ENCODE measurements around a stretch of chr7.

DNA sequence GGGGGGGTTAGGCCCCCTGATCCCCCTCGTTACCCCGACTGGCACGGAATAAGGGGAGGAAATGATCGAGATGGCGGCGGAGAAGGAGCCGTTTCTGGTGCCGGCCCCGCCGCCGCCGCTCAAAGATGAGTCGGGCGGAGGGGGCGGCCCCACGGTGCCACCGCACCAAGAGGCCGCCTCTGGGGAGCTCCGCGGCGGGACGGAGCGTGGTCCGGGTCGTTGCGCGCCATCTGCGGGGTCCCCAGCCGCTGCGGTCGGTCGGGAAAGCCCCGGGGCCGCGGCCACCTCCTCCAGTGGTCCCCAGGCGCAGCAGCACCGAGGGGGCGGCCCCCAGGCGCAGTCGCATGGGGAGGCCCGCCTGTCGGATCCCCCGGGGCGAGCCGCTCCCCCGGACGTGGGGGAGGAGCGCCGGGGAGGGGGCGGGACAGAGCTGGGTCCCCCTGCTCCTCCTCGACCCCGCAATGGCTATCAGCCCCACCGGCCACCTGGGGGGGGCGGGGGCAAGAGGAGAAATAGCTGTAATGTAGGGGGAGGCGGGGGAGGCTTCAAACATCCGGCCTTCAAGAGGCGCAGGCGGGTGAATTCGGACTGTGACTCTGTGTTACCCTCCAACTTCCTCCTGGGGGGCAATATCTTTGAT, 447 bp downstream of the MEPCE start:
- PRO-cap, 3 experiments = peak in 3 of 3 experiments; most common plus-strand start position 186 of the sequence (in 1); most common minus-strand start position 396 of the sequence (in 3)

DNA sequence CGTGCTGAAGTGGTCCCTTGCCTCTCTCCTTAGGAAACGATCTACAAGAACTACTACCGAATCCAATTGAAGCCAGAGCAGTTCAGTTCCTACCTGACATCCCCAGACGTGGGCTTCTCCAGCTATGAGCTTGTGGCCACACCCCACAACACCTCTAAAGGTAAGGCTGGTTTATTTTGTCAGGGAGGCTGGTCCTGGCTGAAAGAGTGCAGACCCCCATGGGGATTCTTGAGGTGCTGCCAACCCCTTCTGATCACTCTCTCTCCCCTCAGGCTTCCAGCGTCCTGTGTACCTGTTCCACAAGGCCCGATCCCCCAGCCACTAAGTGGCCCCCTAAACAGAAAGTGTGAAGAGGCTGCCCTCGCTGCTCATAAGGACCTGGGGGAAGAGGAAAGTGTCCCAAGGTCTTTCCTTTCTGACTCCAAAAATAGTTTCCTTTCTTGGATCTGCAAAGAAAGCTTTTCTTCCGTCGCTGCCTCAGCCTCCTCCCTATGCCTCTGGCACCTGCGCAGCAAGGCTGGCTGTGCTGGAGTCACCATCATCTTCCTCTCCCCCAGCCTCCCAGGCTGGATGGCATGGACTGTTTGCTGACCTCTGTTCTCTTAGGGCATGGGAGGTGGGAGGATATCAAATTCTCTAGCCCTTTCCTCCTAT, 2.9 kb downstream of the PPP1R35 start:
- PRO-cap, 3 experiments = no peak in any of the 3 experiments

DNA sequence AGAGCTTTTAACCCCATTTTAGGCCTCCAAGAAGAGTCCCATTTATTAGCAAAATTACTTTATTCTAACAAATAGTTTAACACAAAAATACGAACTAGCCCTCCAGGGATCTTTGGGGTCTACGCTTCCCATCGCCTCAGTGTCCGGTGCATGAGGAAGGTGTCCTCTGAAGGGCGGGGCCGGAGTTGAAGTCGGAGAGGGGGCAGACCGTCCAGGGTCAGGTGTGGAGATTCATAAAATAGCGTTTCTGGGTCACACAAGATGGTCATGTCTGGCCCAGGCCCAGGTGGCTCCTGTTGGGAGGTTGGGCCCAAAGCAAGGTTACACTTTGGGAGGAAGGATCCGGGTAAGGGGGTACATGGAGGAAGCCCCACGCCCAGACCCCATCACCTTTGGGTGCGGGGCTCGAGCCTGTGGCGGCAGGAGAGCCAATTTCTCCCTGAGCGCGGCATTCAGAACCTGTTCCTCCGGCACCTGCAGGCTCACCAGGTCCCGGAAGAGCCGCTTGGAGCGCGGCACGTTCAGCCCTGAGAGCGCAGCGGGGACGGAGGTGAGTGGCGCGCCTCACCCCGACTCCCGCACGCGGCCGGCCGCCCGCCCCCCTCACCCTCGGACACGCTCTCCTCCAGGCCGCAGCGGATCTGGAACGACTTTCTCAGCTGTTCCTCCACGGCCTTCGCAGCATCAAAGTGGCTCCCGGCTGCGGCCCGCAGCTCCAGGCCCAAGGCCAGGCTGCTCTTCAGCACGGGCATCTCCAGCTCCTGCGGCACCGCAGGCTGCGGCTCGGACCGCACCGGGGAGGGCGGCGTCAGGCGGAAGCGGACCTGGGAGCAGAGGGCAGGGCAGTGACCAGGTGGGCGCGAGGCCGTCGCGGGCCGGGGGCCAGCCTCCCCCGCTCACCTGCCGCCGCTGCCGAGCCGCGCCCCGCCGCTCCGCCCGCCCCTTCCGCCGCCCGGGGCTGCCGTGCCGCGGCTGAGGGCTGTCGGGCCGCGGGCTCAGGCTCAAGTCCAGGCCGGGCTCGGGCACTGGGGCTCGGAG, 737 bp downstream of the PPP1R35 start:
- PRO-cap, 3 experiments = peak in 3 of 3 experiments; most common plus-strand start position 964 of the sequence (in 3); most common minus-strand start position 911 of the sequence (in 3)

DNA sequence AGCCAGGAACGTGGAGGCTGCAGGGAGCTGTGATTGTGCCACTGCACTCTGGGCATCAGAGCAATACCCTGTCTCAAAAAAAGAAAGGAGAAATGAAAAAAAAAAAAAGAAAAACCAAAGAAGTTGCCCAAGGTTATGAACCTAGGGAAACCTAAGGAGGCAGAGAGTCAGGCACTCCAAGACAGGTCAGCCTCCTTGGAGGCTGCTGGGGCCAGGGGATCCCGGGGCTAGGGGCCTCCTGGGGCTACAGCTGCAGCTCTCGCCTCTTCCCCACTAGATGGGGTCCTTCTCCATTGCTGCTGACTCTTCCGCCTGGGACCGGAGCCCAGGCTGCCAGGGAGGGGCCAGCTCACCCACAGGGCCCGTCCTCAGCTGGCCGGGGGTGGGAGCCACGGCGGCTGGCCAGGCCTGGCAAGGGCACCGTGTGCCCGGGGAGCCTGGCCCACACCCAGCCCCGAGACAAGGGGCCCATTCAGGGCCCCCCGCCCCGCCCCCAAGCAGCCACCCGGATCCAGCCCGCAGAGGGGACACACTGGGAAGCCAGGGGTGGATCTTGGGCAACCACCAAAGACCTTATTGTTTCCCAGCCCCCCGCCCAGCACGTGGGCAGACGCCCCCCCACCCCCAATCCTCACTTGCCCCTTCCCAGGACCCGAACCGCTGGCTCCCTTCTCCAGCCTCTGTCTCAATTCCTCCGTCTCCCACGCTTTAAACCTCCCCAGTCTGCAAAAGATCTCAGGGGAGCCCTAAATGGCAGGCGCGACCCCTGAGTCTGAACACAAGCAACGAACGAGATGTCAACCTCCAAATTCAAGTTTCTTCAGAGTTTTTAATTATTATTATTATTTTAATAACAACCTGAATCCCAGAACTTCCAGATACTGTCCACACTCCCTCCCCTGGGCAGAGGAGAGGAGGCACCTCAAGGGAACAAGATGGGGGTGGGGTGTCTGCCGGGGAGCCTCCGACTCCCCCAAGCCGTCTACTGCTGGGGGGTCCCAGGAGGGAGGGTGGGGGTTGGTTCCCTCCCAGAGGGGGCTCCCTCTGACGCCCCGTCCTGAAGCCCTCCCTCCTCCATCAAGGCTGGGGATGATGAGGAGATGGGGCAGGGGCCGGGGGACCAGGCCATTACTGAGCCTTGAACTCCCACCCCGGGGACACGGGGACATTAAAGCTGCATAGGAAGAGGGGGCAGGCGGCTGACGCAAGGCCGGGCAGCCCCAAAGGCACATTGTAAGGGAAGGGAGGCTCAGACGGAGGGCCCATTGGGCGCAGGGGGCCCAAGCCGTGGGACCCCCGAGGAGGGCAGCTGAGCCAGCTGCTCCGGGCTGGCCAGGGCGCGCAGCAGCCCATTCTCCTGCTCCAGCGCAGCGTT, 2.1 kb upstream of the SPACDR start:
- PRO-cap, 3 experiments = no peak in any of the 3 experiments

DNA sequence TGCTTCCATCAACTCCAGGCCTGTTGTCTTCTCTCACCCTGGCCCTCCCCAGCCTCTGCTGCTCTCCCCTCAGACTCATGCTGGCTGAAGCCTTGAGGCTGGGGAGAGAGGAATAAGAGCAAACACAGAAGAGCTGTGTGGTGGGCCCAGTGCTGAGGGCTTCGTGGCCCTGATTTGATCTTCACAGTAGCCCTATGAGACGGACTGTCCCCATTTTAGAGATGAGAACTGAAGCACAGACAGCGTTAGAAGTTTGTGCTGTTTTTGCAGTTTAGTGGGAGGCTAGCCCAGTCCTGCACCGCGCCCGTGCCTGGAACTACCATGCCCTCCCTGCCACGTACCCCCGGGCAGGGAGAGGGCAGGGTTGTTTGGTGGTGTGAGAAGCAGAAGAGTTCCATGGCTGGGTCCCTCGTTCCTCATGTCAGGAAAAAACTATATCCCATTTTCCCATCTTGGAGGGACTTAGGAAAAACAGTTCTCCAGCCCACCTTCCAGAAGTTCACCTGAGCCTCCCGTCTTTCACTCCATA, 10.3 kb downstream of the SAP25 start:
- PRO-cap, 3 experiments = no peak in any of the 3 experiments

- PRO-cap, 3 experiments = no peak in any of the 3 experiments
Measured at GRCh38 chr7:100568442-100568767, 5.3 kb downstream of the SAP25 start.

DNA sequence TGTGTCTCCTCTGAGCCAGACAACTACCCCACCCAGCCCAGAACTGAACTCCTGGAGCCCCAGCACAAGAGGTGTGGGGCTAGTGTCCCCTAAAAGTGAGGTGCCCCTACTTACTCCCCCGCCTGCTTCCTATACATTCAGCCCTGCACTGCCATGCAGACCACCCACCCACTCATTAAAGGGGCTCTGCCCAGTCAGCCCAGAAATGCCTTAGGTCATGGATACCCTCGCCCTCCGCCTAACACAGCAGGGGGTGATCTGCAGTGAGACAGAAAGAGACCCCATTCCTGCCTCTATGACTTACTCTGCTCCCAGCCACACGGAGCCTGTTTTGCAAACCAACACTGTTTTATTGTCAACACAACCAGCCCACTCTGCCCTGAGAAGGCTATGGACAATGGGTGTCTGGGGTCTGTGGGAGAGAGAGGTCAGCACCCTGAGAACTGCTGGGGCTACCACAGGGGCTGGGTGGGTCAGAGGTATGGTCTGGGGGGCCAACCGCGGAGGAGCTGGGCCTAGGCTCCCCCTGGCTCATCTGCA, 1.7 kb downstream of the SAP25 start:
- PRO-cap, 3 experiments = no peak in any of the 3 experiments

DNA sequence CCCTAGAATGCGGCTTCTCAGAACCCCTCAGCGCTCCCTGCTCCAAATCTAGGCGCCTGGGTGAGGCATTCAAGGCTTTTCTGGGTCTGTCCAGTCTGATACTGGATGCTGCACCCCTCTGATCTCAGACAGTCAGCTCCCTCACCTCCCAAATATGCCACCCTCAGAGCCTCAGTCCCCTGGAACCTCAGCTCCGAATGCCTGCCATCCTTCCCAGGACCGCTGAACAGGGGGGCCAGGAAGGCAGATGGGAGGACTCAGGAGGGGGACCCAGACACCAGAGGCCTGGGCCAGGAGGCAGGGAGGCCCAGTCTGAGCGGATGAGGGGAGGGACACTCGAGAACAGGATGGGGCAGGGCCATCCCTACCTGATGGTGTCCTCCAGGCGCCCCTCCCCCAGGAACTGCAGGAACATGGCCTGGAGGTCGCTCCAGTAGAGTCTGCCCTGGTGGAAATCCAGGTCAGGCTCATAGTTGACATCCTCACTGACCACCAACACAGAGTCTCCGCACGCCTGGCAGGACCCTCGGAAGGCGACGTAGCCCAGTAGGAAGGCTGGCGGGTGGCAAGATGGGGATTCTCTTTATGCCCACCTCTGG, 935 bp downstream of the TFR2 start:
- PRO-cap, 3 experiments = no peak in any of the 3 experiments

DNA sequence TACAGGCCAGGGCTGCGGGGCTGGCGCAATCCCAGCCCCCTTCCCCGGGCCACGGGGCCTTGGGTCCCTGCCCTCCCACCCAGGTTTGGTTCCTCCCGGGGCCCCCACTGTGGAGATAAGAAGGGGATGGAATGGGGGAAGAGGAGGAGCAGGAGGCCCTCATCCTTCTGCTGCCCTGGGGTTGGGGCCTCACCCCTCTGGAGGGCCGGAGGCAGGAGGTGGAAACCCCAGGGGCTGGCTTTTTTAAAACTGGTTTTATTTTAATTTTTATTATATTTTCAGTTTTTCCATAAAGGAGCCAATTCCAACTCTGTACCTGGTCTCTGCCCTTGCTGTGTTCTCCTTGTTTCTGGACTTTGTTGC, 5.3 kb downstream of the GNB2 start:
- PRO-cap, 3 experiments = no peak in any of the 3 experiments

- PRO-cap, 3 experiments = no peak in any of the 3 experiments
Measured at GRCh38 chr7:100680010-100681105, 6.8 kb downstream of the GNB2 start.

- PRO-cap, 3 experiments = no peak in any of the 3 experiments
Measured at GRCh38 chr7:100681106-100682071, 7.8 kb downstream of the GNB2 start.

DNA sequence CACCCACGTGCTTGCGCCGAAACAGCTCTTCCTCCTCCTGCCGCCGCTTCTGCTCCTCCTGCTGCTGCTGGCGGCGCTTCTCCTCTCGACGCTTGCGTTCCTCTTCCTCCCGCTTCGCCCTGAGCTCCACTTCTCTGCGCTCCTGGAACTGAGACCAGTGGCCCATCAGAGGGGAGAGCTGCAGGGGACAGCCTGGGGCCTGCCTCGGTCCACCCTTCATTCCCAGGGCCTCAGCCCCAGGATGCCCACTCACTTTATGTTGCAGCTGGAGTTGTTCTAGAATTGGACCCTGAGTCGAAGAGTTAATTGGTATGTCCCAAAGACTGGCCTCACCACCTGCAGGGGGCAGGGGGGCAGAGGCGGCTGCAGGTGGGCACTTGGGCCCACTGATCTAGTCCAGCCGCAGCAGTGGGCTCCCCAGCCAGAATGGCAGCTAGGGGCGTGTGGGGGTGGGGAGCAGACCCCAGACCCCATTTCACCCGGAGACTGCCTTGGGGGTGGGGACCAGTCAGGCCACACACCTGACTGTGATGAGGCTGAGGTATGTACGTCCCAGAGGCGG, 9.8 kb downstream of the GNB2 start:
- PRO-cap, 3 experiments = no peak in any of the 3 experiments

DNA sequence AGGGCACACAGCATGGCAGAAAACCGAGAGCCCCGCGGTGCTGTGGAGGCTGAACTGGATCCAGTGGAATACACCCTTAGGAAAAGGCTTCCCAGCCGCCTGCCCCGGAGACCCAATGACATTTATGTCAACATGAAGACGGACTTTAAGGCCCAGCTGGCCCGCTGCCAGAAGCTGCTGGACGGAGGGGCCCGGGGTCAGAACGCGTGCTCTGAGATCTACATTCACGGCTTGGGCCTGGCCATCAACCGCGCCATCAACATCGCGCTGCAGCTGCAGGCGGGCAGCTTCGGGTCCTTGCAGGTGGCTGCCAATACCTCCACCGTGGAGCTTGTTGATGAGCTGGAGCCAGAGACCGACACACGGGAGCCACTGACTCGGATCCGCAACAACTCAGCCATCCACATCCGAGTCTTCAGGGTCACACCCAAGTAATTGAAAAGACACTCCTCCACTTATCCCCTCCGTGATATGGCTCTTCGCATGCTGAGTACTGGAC, 947 bp downstream of the POP7 start:
- PRO-cap, 3 experiments = no peak in any of the 3 experiments

- PRO-cap, 3 experiments = no peak in any of the 3 experiments
Measured at GRCh38 chr7:100802582-100802960, 24.8 kb downstream of the EPHB4 start.

GRCh38 chr7:100819399-100820143, 7.8 kb downstream of the EPHB4 start:
- PRO-cap, 3 experiments = no peak in any of the 3 experiments

DNA sequence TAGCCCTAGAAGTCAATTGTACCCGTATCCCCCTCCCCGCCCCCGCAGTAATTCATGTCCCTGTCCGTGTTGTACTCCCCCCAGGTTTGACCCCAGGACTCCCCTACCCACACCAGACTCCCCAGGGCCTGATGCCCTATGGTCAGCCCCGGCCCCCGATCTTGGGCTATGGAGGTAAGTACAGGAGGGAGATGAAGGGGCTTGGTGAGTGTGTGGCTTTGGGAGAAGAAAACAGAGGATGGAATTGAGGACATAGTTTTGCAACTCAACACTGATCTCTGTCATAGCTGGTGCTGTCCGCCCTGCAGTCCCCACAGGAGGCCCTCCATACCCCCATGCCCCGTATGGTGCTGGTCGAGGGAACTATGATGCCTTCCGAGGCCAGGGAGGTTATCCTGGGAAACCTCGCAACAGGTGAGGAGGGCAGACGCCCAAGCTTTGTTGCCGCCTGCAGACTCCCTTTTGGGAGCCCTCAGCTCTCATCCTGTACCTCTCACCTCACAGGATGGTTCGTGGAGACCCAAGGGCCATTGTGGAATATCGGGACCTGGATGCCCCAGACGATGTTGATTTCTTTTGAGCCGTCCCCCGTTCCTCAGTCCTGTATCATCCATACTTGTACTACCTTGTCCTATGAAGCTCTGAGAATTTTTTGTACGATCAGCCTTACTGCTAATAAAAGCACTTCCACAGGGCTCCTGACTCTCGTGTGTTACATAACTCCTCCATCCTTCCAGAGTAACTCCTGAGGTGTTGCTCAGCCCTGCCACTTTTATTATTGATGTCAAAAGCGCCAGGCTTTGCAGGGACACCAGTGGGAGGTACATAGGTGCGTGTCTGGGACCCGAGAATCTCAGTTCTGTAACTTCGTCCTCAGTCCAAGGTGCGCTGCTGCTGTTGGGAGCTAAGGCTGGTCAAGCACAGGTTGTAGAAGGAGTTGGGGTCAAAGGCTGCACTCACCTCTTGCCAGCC, 1.3 kb downstream of the UFSP1 start:
- PRO-cap, 3 experiments = no peak in any of the 3 experiments

- PRO-cap, 3 experiments = no peak in any of the 3 experiments
Measured at GRCh38 chr7:100894090-100894766, 1.5 kb downstream of the ACHE start.

GRCh38 chr7:100910254-100911010, 14.7 kb upstream of the ACHE start:
- PRO-cap, 3 experiments = no peak in any of the 3 experiments

GRCh38 chr7:100913945-100914805, 18.5 kb upstream of the ACHE start:
- PRO-cap, 3 experiments = no peak in any of the 3 experiments

GRCh38 chr7:100924191-100924899, 25.0 kb upstream of the MUC3A start:
- PRO-cap, 3 experiments = no peak in any of the 3 experiments